Skeletal muscle satellite cell (primary cell): Measurements from ENCODE around the genes MNX1 and UBE3C.

- CAGE, long polyA plus RNA: no peak
Measured at GRCh38 chr7:157010343-157010960, at the start of gene MNX1. Gene MNX1 (minus strand): TSS chr7:157010663.

GRCh38 chr7:157013921-157014335 lies 3.5 kb upstream of the MNX1 start:
- CAGE, long polyA plus RNA: no peak

DNA sequence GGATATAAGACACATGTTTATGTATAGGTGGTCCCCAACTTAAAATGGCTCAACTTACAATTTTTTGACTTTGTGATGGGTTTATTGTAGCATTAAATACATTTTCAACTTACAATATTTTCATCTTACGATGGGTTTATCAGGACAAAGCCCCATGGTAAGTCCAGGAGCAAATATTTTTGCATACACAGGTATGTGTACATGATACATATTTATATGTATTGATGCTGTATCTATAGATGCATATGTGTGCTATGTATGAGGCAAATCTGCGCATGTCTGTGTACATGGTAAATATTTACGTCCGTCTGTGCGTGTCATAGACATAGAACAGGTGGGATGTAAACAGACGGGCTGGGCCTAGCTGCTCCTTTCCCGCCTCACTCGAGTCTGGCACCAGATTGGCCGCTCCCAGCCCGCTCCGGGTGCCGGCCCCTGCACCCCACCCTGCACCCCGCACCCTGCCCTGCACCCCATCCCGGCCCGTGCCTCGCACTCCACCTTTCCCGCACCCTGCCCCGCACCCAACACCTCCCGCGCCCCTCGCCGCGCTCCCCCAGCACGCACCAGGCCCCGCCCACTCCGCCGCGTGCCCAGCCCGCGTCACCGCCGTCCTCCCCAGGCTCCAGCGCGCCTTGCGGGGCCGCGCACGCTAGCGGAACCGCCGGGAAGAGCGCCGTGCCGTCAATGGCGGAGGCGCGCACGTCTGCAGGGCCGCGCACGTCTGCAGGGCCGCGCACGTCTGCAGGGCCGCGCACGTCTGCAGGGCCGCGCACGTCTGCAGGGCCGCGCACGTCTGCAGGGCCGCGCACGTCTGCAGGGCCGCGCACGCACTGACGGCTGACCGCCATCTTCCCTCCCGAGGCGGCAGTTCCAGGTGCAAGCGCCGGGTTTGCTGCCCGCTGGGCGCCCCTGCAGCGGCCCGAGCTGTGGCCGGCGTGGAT lies at the start of gene UBE3C:
UBE3C (plus strand) TSS at position 827 of the 944 bp plus-strand sequence.
- CAGE, long polyA plus RNA: no peak

DNA sequence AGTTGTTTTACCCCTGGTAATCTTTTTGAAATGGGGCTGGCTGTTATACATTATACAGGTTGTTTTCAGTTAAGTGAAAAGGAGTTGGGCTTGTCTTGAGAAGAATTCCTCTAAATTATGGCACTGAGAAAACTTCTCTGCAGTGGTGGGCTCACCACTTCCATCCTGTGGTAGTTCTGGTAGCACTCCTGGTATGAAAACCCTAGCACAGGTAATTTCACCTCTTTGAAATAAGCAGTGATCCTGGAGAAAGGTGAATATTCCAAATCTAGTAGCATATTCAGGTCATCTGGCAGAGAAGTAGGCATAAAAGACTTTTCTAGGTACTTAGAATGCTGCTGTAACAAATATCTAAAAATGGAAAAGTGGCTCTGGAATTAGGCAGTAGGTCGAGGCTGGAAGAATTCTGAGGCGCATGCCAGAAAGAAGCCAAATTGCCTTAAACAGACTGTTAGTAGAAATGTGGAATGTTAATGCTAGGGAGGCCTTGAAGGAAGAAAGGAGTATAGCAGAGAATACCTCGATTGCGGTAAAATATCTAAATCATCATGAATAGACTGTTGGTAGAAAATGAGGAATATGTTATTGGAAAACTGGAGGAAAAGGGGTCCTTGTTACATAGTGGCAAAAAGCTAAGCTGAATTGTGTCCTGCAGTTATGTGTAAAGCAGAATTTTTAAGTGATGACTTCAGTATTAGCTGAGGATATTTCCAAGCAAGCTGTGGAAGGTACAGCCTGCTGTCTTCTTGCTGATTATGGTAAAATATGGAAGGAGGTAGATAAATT lies 55.6 kb downstream of the UBE3C start:
- CAGE, long polyA plus RNA: no peak

GRCh38 chr7:157278932-157280321 lies 57.4 kb upstream of the DNAJB6 start:
- CAGE, long polyA plus RNA: no peak

- CAGE, long polyA plus RNA: no peak
Measured at GRCh38 chr7:157354625-157355167, 17.9 kb downstream of the DNAJB6 start.

GRCh38 chr7:157355965-157356747 lies 19.4 kb downstream of the DNAJB6 start:
- CAGE, long polyA plus RNA: no peak

DNA sequence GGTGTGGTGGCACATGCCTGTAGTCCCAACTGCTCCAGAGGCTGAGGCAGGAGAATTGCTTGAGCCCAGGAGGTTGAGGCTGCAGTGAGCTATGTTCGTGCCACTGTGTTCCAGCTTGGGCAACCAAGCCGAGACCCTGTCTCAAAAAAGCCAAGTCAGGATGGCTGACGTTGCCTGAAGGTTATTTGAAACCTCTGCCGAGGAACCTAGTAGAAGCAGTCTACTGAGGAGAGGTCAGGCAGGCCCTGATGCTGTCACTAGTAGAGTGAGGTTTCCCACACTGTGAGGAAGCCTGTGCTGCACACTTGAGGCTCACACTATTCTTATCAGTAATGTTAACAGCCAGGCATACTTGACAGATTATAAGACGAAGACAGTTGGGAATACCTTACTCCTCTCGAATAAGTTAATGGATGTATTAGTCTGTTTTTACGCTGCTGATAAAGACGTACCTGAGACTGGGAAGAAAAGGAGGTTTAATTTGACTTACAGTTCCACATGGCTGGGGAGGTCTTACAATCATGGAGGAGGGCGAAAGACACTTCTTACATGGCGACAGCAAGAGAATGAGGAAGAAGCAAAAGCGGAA lies 23.0 kb downstream of the DNAJB6 start:
- CAGE, long polyA plus RNA: no peak

- CAGE, long polyA plus RNA: no peak
Measured at GRCh38 chr7:157846118-157846788, 509.4 kb downstream of the DNAJB6 start.

DNA sequence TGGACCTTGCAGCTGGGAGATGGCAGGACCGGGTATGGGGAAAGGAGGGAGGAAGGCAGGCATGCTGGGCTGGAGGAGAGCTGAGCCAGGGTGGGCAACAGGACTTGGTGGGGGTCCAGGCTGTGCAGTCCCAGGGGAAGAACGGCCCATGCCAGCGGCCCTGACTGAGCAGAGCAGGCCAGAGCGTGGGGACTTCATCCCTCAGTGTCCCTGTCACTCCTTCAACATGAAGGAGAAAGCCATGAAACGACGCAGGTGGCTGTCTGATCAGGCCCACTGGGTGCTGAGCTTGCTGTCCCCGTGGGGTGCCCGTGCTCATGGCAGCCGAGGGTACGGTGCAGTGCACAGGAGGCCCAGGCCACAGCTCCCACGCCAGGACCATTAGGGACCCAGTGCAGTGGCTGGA lies 519.6 kb downstream of the PTPRN2 start:
- CAGE, long polyA plus RNA: no peak

DNA sequence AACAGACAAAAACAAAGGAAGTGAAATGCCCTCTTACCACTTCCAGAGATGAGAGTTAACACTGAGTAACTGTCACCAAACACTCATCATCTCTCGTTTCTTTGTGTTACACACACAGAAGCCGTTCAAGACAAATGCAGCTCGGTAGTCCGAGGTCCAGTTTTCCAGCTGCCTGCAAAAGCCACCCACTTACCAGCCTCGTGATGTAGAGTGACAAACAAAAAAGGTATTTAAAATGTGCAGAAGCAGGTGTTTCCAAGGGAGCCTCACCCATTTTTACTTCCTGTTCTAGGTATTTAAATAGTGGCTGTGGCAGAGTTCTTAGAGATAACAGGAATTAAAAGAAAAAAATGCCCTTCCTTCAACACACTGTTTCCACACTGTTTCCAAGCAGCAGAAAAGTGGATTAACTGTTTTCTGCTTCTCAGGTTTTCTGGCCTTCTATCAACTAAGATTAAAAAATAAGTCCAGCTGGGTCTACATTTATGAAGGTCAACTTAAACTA lies 5.9 kb downstream of the PTPRN2 start:
- CAGE, long polyA plus RNA: no peak

GRCh38 chr7:158742334-158742621 lies 37.7 kb upstream of the NCAPG2 start:
- CAGE, long polyA plus RNA: no peak

DNA sequence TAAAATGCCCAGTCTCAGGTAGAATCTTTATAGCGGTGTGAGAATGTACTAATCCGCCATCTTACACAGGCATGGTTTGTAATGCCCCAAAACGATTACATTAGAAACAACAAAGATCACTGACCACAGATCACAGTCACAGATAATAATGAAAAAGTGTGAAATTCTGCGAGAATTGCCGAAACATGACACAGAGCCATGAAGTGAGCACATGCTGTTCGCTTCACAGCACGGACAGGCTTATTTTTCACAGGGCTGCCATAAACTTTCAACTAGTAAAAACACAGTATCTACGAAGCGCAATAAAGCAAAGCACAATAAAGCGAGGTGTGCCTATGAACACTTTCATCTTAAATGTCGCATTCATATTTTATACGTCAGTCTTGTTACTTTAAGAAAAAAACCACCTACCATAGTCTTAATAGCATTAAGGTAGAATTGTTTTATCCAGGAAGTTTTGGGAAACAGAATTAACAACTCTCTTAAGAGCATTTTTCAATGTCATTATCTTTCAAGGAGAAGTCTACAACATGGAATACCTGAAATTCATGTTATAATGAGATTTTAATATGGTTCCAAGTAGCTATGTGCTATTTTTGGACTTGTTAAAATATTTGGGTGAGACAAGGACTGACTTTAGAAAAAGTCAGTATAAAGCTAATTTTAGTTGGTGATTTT lies 51.5 kb downstream of the ESYT2 start:
- CAGE, long polyA plus RNA: no peak

DNA sequence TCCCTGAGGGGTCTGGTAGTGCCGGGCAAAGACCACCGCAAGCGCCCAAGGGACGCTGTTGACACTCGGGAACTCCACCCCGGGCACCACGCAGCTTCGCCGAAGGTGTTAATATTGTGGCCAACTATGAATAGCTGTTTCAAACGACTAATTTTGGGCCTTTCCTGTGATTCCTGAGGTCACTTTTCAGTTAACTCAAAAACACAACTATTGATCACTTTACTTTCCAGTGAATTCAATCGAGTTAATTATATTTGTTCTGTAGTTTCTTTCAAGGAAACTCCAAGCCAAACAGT lies 975 bp upstream of the ESYT2 start:
- CAGE, long polyA plus RNA: no peak

DNA sequence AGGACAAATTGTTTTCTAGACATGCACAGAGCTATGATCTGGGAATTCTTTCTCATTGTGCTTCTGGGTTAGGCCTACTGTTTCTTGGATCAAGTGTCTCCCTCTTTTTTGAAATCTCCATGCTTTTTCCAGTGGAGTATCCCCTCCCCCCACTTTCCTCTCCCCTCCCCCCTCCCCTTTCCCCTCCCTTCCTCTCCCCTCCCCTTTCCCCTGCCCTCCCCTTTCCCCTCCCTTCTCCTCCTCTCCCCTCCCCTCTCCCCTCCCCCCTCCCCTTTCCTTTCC lies 2.2 kb downstream of the DYNC2I1 start:
- CAGE, long polyA plus RNA: no peak

DNA sequence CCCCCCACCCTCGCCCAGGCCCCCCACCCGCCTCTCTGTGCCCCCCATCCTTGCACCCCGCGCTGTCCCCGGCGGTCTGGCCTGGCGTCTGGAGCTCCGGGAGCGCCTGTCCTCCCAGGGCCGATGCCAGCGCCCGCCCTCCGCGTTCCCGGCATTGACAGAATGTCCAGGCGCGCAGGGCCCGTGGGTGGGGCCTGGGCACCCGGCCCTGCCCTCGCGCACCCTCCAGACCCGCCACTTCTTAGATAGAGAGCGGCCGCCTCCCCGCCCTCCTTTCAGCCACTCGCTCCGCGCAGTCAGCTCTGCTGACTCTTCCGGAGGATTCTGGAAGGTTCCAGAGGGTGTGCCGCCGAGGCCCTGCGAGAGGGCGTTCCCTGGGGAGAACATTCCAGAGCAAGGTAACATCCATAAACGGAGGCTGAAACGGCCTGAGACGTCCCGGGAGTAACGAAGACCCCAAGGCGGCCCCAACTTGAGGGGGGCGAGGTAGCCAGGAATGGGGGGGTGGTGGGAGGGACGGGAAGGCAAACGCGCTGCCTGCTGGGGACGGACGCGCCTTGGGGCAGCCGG lies 117.8 kb downstream of the DYNC2I1 start:
- CAGE, long polyA plus RNA: no peak

DNA sequence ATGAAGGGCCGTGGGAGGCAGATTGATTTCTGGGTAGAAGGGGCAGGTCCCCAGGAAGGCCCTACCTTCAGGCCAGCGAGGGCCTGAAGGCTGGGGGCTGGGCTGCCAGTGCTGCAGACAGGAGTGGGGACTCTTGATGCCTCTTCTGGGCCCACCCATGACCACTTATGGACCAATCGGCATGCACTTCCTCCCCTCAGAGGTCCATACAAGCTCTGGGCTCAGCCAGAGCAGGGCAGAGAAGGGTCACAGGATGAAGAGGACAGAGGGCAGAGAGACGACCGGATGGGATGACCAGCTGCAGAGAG lies 120.1 kb downstream of the DYNC2I1 start:
- CAGE, long polyA plus RNA: no peak

- CAGE, long polyA plus RNA: no peak
Measured at GRCh38 chr7:159103911-159104939, 40.4 kb downstream of the VIPR2 start.

DNA sequence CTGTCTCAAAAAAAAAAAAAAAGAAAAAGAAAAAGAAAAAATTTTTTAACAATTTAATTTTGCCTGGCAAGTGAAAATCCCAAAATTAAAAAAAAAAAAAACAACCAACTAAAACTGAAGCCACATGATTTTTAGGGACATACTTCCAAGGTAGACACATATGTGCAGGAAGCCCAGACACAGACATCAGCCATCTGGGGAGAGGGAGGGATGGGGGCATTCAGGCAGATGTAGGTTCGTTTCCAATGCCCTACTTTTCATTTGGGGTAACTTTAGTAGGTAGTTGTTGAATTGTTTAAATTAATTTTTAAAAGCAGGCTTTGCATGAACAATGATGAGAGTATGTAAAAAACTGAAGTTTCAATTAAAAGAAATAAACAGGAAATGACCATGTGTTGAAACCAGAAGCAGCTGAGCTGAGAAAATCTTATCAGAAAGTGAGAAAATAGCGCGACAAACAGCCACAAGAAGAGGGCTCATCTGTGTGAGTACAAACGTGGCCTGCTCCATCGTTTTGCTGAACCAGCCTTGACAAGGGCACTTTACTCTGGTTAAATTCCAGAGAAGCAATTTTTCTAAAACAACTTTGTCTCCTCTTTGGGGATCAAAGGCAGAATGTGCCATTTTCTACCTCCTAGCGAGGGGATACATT lies 51.0 kb upstream of the VIPR2 start:
- CAGE, long polyA plus RNA: no peak